ENCODE data around the genes CD2AP and EFHC1.

- RRBS, result 1% methylated on average over 26 of the region's 51 CpGs
Measured at GRCh38 chr6:47477324-47477857, at the start of gene CD2AP. CD2AP (plus strand) TSS chr6:47477789.

GRCh38 chr6:47494839-47495390 is 17.3 kb downstream of the CD2AP start:
- RRBS, result no CpG with 5 or more reads among the region's 9 CpGs

- RRBS, result no CpG with 5 or more reads among the region's 3 CpGs
Measured at GRCh38 chr6:47740491-47741042, 41.3 kb upstream of the OPN5 start.

DNA sequence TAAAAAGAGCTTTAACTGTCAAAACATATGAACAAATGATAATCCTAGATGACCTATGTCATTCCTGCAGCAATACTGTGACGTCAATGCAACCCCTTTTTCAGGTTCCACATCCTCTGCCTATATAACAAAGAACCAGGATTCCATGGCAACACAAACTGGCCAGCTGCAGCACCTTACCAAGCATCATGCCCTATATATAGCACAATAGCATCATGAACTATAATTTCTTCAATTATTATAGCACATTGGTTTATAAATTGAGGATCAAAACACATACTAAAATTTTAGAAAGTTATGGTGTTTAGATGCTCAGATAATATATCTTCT is 615 bp upstream of the PTCHD4 start:
- RRBS, result no CpG with 5 or more reads among the region's 1 CpG

GRCh38 chr6:48389388-48389955 is 278.5 kb upstream of the PTCHD4 start:
- RRBS, result no CpG with 5 or more reads among the region's 4 CpGs

GRCh38 chr6:49295701-49296029 is 167.4 kb downstream of the MMUT start:
- RRBS, result no CpG with 5 or more reads among the region's 1 CpG

DNA sequence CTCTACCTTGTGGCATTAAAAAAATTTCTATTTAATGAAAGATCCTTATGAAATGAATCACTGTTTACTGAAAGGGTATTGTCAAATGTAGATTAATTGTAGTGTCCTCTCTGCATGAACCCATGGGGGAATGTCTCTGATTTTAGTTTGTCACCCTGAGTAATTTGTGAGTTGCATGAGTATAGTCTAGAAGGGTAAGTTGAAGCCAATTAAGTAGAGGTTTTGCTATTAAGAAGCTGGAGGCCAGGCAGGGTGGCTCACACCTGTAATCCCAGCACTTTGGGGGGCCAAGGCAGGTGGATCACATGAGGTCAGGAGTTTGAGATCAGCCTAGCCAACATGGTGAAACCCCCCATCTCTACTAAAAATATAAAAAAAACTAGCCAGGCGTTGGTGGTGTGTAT is 1.2 kb downstream of the GLYATL3 start:
- RRBS, result no CpG with 5 or more reads among the region's 1 CpG

DNA sequence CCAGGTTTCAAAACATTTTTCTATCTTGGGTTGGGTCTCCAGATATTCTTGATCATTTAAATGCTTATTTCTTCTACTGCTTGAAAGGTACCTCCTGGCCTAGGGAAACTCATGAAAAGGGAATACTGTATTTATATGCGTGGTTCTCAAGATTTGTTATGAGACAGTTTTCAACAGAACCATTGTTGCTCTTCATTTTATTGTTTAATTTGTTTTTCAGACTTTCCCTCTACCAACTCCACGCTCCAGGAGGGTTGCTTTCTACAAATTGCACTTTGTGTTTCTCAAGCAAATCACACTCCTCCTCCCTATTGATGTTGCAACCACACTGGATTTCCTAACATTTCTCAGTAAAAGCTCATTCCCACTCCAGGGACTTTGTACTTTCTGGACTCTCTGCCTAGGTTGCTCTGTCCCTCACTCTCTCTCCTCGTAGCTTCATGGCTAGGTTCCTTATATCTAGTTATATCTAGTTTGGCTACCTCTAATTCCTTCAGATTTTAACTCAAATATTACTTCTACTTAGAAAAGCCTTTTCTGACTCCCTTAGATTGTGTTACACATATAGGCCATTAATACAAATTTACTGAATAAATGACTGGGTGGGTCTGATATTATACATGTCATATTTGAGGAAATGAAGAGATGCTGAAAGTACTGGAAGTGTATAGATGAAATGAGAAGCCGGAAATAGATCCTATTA is 20.3 kb downstream of the PGK2 start:
- RRBS, result no CpG with 5 or more reads among the region's 4 CpGs

- RRBS, result no CpG with 5 or more reads among the region's 7 CpGs
Measured at GRCh38 chr6:50822110-50822814, 3.6 kb downstream of the TFAP2B start.

DNA sequence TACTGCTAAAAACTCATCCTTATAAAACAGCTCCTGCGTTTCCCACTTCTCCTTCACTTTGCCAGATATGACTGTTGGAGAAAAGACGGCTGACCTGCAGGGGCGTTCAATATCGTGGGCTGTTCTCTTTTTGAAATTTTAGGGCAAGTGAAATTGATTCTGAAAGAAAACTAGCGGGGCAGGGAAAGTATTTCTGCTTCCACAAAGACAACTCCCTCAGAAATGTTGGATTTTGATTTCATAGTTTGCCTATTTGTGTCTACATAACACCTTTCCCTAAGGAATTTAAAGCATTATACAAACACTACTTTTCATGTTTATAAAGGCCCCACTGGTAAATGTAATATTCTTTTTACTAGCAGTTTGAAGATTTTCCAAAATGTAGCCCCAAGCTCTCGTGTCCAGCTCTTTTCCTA is 206.9 kb downstream of the TFAP2B start:
- RRBS, result no CpG with 5 or more reads among the region's 6 CpGs

DNA sequence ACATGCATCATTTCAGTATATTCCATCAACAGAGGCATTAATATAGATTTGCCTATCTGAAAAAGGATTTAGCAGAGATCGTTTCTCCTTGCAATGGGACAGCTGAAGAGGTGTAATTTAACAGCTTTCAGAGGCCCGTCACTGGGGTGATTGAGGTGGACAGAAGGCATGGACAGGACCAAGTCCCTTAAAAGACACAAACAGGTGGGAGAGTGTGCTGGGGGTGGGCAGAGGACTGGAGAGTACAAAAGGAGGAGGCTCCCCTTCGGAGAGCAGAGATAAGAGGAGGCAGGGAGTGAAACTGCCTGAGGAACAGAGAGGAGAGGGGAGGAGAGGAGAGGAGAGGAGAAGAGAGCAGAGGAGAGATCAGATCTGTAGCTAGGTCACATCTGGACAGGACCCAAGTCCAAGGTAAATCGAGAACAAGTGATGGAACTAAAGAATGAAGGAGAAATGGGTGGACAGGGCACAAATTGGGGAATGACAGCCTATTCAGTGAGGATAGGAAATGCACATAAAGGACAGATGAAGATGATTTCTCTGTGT is 48.7 kb upstream of the PKHD1 start:
- RRBS, result no CpG with 5 or more reads among the region's 4 CpGs

- RRBS, result no CpG with 5 or more reads among the region's 4 CpGs
Measured at GRCh38 chr6:52244530-52244817, 174 bp upstream of the IL17F start.

- RRBS, result no CpG with 5 or more reads among the region's 9 CpGs
Measured at GRCh38 chr6:52271632-52272617, 12.6 kb downstream of the MCM3 start.

DNA sequence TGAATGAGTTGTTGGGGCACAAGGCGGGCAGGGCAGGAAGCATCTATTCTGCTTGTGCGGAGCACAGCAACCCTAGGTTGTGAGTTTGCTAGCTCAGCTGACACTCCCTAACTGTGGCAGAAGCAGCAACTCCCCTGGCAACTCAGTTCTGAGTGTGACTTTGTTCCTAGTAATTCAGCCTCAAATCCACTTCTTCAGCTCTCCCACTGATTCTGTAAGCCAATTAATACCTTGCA is 30.1 kb upstream of the PAQR8 start:
- RRBS, result no CpG with 5 or more reads among the region's 2 CpGs

DNA sequence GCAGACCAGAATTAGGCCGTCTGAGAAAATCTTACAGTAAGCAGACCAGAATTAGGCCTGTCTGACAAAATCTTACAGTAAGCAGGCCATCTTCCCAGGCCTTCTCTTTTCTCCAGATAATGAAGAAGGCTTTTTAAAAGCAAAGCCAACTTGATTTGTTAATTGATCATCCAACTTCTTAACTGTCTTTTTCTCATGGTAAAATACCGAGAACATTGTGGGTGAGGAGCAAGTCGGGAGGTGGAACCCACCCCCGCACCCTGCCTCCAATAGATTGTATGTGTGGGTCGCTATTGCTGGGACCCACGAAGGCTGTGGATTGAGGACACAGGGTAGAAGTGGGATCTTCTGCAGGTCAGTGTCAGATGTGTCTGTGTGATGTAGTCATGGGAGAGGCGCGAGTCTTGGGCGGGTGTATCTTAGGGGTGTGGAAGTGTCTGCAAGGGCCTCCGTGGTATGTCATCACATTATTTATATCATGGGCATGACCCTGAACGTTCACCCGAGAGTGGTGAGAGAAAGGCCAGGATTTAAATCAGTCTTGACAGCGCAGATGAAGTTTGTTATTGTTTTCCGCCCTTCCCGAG is 597 bp upstream of the PAQR8 start:
- RRBS, result no CpG with 5 or more reads among the region's 15 CpGs

DNA sequence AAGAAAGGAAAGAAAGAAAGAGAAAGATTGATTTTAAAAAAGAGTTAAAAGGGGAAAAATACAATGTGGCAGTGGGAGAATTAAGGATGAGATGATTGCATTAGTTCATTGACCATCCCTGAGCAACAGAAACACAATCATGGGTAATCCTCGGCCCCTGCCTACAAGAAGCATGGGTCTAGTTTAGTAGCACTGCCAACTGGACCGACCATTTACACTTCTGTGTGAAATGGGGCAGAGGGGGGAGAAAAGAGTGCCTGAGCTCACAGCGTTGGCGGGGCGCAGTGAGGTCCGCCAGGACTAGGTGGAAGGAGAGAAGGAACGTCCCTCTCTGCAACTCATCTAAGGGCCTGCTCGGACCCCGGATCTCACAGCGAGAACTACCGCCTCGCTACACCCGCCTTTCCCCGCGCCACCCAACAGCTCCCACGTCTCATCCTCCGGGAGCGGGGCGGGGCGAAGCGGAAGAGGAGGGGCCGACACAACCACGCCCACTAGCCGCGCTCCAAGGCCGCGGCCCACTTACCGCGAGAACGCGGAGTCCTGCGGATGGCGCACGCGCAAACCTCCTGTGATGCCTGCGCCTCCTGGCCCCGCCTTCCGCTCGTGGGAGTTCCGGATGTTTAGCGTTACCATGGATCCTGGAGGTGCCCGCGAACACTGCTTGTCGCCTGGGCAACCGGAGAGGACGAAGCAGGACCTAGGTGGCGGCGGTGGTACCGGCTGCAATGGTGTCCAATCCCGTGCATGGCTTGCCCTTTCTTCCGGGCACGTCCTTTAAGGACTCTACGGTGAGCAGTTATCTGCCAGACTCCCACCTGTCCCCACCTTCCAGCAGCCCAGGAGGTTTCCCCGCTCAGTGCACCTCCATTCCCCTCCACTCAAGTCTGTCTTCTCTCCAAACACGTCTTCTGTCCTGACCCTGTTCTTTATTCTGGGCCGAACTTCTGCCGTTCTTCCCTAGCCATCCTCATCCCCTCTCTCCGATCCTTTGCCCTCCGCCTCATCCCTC is at the start of gene EFHC1:
EFHC1 (plus strand) TSS at position 660 of the 1,012 bp plus-strand sequence.
- RRBS, result 1% methylated on average over 14 of the region's 59 CpGs

- RRBS, result no CpG with 5 or more reads among the region's 8 CpGs
Measured at GRCh38 chr6:52521949-52522455, 54.9 kb downstream of the TRAM2 start.

DNA sequence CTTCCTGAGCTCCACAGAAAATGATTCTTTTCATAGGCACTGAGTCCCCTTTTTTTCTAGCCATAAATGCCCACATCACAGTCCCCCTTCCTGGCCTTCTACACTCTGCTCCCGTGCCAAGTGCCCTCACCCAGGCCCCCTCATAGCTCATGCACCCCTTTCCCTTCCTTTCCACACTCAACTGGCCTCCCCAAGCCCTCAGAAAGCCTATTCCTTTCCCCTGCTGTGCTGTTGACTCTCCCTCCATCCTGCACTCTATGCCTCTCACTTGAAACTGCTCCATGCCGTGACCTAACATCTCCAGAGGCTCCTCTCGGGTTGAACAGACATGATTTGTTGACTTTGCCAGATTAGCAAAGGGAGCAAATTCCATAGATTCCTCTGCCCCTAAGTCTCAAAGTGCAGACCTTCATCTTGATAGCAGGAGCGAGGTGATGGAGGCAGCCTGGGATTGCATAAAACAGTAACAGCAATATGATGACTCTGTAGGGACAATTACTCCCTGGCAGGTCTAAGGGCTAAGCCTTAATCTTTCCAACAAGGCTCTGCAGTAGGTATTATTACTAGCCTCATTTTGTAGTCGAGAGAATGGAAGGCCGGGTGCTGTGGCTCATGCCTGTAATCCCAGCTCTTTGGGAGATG is 12.2 kb upstream of the TRAM2 start:
- RRBS, result no CpG with 5 or more reads among the region's 6 CpGs

All from T47D (cell line).